Thoracic aorta endothelial cell (primary cell): ENCODE results near the genes LZTS3 and PANK2.

- CAGE, long polyA plus RNA, result no peak
These were observed 1.8 kb downstream of the MRPS26 start for GRCh38 chr20:3047407-3048270.

- CAGE, long polyA plus RNA, result no peak
These were observed 382 bp upstream of the OXT start for GRCh38 chr20:3070962-3071513.

DNA sequence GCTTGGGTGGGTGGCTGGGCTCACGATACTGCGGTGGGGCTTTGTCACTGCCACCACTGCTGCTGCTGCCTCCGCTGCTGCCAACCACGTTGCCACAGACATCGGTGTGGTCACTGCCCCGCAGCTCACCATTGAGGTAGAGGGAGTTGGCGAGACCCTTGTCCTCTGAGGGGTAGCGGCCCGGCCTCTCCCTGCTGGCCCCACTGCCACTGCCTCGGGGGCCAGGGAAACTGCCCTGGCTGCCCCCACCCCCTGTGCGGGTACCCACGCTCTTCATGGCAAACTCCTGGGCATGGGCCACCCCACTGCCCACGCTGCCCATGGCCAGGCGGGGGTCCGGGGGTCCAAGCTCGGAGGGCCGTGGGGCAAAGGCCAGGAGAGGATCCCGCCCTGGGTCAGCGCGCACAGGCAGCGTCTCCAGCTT lies 6.6 kb downstream of the LZTS3 start:
- CAGE, long polyA plus RNA, result no peak

- CAGE, long polyA plus RNA, result no peak
These were observed at the start of gene LZTS3 for GRCh38 chr20:3173318-3174230. LZTS3 (minus strand) TSS chr20:3173549.

DNA sequence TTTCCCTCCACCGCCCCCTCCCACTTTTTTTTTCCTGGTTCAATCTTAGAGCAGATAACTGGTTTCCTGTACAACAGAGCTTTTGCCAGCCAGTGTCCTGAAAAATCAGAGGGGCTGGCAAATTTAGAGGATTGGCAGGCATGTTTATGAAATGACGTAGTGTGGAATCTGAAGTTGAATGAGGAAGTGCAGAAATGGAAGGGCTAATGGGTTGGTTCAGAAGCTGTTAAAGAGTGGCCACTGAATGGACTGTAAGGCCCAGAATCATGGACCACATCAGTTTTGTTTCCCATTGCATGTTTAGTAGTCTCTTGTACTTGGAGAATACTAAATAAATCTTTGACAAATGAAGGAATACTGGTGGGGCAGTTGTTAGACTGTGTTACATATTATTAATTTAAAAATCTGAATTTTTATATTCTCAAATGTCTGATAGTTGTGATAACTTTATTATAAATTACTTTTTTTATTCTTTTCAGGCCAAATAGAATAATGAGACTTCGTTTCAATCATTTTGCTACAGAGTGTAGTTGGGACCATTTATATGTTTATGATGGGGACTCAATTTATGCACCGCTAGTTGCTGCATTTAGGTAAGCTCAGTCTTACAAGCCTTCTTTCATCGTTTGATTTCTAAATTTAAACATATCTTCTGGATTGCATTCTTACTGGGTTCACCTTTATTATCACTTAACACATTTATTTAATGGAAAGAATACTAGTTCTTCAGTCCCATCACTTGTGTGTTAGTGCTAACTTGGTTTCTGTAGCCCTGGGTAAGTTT lies 69.1 kb downstream of the ATRN start:
- CAGE, long polyA plus RNA, result no peak

DNA sequence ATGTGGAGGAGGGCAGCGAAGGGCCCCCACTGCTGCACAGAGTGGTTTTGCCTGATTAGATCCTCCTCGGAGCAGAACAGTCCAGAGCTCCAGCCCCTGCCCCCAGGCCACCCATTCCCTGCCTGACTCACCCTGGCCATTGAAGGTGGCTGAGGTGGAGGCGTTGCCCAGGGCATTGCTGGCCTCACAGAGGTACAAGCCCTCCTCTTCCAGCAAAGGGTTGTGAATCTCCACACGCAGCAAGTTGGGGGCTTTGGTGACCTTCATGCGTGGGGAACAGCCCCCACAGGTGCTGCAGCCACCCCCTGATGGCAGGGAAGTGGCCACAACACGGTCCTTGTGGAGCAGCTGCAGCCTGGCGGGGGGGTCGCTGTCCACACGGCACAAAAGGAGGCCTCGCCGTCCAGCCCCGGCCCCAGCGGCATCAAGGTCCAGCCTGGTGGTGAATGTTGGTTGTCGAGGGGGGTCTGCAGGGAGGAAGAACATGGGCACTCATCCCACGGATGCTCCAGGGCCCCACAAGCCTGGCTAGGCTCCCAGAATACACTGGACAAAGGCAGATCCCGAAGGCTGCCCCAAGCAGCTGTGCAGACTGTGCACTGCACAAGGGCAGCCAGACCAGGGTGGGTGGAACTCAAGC lies 14.6 kb downstream of the SIGLEC1 start:
- CAGE, long polyA plus RNA, result no peak

DNA sequence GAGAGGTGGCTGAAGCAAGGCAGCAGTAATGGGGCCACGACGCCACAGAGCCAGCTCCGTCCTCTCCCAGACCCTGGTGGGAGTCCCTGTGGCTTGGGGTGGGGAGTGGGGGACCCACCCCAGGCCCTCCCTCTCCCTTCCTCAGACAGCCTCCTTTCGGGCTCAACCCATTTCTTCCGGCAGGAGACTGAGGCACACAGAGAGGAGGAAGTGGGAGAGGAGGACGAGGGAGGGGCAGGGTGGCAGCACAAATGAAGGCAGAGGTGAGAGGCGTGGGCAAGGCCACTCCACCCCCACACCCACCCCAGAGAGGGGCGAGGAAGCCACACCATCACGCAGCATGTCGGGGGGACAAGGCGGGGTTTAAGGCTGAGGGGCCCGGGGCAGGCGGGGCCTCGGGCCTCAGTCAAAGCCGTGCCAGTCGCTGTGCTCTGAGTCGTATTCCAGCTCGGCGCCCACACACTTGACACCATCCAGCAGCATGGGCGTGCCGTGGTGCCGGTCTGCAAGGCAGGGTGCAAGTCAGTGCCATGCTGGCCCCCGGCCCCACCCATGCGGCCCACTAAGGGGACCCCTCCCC lies 13.8 kb downstream of the ADISSP start:
- CAGE, long polyA plus RNA, result no peak

- CAGE, long polyA plus RNA, result no peak
These were observed 584 bp upstream of the CDC25B start for GRCh38 chr20:3795441-3796011.

- CAGE, long polyA plus RNA, result no peak
These were observed 2.0 kb downstream of the CDC25B start for GRCh38 chr20:3798158-3798494.

DNA sequence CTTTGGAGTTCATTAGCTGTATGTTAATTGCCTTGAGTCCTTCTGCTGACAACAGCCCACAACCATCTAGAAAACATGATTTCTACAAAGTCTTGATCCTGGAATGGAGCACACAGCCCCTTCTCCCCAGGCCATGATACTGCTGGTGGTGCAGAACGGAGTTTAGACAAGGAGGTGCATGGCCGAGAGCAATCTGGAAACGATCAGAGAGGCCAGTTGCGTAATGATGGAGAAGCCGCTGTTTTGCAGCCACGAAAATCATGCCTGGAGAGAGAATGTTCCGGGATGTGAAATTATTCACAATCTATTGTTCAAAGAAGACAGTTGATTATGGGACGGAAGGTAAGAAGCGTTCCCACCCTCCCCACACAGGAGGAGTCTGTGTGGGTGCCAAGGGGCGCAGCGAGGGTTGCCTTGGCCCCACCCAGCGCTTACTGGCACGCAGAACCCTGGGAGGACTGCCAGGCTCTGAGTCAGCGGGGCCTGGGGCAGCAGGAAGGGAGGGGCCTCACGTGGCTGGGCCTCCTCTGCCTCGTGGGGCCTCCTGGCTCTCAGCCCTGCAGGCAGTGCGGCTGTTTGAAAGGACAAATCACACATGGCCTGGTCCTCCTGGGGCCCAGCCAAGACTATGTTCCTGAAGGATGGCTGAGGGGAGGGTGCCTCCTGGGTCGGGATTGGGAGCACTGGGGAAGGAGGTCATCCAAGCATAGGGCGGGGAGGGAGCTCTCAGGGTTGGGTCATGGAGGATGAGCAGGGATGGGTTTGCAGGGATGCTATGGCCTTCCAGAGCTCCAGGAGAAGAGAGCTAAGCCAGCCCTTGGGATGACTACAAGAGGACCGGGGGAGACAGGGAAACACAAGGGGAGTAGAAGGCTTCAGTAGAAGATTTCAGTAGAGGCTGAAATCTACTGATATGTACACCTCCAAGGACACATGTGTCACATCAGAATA lies 8.7 kb upstream of the AP5S1 start:
- CAGE, long polyA plus RNA, result no peak

- CAGE, long polyA plus RNA, result no peak
These were observed 3.1 kb upstream of the MAVS start for GRCh38 chr20:3843495-3844019.

DNA sequence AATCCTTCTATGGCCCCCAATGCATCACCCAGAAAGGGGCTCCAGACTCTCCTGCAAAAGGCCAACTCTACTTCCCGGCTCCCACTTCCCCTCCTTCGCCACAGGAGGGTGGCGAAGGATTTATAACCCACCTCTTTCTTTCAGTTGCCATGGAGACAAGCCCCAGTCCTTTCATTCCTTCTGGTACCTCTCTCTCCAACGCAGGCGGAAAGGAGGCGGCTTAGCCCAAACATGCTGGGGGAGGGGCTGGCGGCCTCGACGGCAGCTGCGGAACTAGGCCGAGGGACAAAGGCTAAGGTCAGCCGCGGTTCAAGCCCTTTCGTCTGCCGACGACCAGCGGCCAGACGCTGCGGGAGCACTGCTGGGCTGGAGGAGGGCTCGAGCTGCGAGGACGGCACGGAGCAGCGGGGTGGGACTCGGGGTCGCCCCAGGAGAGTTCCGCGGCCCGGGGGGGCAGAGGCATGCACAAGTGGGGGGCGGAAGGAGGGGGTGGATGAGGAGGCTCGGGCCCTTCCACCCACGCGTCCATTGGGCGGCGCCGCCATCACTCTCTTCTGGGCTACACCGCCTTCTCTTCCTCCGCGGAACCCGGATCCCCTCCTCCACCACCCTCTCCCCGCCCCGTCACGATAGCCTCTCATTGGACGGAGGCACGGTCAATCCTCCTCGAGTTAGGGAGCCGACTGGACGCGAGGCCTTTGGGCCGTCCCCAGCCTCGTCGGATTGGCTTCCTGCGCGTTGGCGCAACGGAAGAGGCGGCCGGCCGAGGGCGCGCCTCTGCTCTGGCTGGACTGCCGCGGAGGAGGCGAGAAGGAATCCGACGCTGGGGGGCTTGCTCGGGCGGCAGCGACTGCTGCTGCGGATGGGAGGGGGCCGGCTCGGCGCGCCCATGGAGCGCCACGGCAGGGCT lies at the start of gene PANK2:
PANK2 (plus strand) TSS at position 780 of the 910 bp plus-strand sequence.
- CAGE, long polyA plus RNA, result no peak

DNA sequence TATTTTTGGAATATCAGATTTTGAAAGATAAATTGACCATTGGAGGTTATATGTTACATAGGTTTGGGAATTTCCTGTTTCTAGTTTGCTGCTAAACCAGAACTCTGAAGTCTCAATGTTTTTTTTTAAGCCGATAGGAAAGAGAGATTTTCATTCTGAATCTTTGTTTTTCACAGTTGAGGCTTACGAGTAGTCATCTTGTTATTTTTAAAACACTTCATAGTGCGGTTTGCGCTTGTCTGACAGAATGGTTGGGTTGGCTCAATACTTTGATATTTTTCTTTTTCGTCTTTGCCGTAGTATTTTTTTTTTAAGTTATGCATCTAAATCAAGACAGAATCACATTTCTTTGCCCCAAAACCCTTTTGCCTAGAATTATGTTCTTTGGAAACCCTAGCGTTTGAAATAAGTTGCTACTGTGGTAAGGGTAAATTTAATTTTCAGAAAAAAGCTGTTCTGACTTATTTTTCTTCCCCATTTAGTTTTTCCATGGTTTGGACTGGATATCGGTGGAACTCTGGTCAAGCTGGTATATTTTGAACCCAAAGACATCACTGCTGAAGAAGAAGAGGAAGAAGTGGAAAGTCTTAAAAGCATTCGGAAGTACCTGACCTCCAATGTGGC lies 18.4 kb downstream of the PANK2 start:
- CAGE, long polyA plus RNA, result no peak

GRCh38 chr20:3980034-3980589 lies 35.2 kb downstream of the RNF24 start:
- CAGE, long polyA plus RNA, result no peak

DNA sequence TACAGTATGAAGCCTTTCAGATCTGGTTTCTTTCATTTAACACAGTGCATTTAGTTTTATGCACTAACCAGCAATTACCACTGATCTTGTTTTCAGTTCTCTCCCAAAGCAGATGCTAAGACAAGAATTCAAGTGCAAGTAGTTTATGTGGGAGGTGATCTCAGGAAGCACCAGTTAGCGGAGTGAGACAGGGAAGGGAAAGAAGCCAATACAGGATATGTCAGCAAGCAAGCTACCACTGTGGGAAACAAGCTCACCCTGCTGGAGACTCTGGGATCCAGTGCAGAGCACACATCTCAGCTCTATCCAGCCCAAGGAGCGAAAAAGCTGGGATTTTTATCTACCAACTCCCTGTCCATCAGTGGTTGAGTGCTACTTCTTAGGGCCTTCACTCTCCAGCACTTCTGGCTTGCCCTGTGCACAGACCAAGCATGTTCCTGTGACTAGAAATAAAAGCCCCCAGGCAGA lies 10.7 kb upstream of the RNF24 start:
- CAGE, long polyA plus RNA, result no peak

- CAGE, long polyA plus RNA, result no peak
These were observed 66.0 kb upstream of the SMOX start for GRCh38 chr20:4082405-4083334.

DNA sequence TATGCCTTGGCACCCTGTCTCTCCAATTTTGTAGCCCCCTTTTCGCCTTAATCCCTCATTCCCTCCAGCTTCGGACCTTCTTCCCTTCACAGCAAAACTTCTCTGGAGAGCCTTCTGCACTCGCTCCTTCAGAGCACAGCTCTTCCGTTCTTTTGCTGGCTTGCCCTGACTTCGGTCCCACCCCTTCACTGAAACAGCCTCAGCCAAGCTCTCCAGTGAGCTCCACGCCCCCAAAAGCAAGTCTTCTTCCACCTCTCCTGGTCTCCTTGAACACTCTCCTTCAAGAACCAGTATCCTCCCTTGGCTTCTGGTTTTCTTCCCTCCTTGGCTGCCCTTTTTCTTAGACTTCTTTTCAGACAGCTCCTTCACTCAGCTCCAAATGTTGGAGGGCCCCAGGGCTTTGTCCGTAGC lies 1.5 kb downstream of the SMOX start:
- CAGE, long polyA plus RNA, result no peak

DNA sequence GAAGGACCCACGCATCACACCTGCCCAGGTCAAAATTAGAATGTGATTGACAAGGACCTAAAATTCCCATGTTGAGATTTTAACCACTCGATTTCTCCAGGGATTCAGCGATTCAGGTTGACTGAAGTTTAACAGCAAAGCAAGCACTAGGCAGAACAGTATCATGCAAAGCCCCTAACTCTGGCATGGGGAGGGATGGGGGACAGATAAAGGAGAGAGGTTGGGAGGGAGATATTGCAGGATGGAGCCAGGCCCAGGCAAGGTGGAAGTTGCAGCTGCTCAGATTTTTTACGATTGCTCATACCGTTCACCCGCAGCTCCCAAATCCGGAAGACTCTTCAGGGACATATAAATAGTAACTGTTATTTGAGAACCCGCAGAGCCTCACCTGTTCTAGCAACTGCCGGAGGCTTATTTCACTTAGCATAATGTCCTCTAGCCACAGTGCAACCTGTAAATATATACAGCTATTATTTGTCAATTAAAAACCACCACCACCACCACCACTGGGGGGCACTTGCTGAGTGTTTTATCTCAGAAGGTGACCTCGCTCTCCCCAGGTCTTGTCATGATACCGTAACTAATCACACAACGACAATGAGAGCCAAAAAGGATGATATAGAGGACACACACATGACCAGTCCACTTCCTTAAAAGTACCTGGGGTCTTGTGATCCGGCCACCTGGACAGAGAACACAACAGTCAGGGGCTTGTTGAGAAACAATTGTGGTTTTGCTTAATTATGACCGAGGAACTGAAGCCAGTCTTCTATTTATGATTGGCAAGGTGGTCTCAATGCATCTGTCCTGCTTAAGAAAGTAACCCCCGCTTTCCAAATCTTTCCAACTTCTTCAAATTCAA lies 72.5 kb upstream of the PRNP start:
- CAGE, long polyA plus RNA, result no peak

- CAGE, long polyA plus RNA, result no peak
These were observed 34.3 kb downstream of the RASSF2 start for GRCh38 chr20:4789069-4789578.

DNA sequence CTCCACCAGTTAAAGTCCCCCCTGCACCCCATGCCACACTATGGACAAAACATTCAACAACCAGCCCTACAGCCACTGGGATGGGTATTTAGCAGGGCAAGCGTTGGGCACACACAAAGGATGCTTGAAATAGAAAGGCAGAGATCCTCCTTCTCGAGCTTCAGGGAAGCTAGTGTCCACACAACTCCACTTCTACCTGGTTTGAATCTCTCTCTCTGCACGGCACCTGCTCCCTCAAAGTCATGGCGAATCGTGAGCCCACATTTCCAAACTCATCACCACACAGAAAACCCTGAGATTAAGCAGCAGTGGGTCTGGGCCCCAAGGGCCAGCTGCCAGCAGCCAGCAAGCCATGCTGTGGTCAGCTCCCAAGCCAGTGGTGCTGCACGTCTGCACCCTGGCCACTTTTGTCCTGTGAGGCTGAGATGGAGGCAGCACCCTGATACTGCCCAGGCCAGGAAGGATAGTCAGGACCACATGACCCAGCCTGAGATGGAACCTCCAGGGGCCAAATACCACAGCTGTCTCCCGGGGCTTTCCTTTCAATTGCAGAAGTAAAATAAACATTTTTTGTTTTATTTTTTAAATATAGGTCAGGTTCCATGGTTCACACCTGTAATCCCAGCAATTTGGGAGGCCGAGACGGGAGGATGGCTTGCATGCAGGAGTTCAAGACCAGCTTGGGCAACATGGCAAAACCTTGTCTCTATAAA lies 7.8 kb downstream of the RASSF2 start:
- CAGE, long polyA plus RNA, result no peak